Fibroblast of the aortic adventitia (primary cell): ENCODE measurements around the gene PSMD5.

DNA sequence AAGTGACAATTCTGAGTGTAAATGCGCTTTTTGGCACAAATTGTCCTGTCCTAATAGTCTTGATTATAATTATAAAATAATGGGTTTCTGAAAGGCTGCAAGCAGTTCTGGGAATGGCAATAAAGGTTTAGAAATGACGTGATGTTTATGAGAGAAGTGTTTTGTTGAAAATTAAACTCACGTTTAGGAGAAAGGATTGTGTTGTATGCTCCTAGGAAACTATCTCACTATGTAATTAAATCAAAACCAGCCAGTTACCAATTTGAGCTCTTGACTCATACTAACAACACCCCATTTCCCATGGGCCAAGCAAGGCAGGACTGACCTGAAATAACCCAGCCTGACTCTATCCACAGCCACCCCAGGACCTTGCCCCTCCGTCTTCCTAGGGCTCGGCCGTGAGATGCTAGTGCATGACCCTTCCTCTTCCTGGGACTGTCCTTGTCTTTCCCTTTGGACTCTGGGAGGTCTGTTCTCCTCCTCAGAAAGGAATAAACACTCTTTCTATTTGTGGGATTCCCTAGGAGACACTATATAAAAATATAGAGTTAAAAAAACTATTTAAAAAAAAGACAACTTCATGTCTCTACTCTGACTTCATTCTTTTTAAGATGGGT lies 16.3 kb downstream of the TLR4 start:
- CAGE, long polyA plus RNA, result no peak

GRCh38 chr9:118643104-118643694 lies 726.0 kb downstream of the BRINP1 start:
- CAGE, long polyA plus RNA, result no peak

- CAGE, long polyA plus RNA, result no peak
Observed at GRCh38 chr9:119168917-119170019, 200.0 kb downstream of the BRINP1 start.

GRCh38 chr9:120464947-120465467 lies 115.0 kb downstream of the CDK5RAP2 start:
- CAGE, long polyA plus RNA, result no peak

GRCh38 chr9:120524854-120525197 lies 55.1 kb downstream of the CDK5RAP2 start:
- CAGE, long polyA plus RNA, result no peak

DNA sequence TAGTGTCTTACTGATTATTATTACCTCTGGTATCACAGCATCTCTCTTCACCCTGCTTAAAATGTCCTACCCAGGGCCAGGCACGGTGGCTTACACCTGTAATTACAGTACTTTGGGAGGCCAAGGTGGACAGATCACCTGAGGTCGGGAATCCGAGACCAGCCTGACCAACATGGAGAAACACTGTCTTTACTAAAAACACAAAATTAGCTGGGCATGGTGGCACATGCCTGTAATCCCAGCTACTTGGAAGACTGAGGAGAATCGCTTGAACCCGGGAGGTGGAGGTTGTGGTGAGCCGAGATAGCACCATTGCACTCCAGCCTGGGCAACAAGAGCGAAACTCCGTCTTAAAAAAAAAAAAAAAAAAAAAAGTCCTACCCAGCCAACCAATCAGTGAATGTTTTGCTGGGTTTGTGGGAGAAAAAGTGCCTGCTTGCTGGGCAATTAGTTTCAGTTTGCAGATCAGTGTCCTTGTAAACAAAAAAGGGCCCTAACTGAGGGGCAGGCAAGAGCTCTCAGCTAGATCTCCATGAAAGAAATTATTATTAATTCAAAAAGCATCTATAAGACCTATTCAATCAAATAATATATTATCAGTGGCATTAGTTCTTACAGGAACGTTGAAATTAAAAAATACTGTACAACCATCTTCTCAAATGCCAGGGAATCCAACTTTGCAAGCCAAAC lies 4.1 kb downstream of the MEGF9 start:
- CAGE, long polyA plus RNA, result no peak

- CAGE, long polyA plus RNA, result no peak
Observed at GRCh38 chr9:120723528-120723939, 9.3 kb upstream of the MEGF9 start.

DNA sequence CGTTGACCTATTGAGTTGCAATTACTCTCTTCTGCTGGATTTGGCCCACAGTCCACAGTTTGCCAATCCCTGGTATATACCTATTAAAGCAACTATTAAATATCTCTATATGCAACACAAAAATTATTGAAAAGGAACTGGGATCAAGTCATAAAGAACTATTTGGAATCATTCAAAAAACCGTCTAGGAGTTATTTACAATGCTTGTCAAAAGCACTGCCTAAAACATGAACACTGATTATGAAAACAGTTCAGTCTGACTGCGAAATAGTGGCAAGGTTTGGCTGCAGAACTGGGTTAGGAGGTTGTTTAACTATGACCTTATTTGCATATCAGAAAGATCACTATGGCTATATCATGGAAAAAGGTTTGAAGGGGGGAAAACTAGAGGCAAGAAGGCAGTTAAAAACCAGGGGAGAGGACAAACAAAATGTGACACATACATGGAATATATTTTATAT lies 12.0 kb downstream of the FBXW2 start:
- CAGE, long polyA plus RNA, result no peak

GRCh38 chr9:120842616-120843575 lies at the start of gene PSMD5:
Gene PSMD5, minus strand, starts transcription at chr9:120842922.
- CAGE, long polyA plus RNA, result no peak

DNA sequence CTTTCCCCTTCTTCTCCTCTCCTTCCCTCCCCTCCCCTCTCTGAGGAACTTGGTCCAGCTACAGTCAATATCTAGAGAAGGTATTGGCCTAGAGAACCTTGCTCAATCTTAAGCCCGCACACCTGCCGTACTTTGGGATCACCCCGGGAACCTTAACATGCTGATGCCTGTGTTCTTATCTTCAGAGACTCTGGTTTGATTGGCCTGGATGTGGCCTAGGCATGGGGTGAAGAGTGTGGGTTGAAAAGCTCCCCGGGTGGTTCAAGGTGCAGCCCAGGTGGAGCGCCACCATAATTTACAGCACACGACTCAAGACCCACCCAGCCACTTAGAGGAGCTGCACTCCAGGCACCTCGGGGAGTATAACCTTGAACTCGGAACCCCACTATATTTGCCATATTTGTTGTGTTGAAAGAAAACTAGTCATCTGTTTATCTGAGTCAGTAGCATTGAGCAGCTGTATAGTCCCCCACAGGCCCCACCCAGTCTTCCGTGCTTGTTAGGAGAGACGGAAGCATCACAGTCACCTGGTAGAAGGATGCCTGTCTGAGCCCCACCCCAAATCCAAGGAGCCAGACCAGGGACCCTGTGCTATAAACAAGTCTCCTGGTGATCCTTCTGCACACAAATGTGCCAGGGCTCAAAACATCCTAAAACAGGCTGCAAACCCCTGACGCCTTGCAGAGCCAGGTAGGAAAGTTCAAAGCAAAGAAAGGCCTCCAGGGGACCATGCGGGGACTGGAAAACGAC lies 14.5 kb upstream of the PHF19 start:
- CAGE, long polyA plus RNA, result no peak

DNA sequence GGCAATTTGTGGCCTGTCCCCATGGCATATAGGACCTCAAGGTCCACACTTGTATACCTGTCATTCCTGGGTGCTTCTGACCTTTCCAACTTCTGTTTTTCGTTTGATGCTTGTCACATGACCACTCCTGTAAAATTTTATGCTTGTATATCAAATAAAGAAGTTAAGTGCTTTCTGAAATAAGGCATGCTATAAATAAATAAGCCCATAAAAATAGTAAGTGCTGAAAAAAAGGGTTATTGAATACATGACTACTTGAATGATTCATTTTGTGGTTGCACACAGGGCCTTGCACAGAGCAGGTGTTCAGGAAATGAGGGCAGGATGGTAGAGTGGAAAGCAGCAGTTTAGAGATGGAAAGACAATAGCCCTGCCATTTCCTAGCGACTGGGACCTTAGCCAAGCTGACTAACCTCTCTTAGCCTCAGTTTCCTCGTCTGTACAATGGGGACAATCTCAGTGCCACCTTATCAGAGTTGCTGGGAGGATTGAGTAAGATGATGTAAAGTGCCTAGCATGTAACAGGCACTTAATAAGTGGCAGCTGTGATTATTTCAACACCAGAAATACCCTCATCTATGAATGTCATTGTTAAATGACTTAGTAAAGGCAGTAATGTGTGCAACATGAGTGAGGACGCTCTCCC lies 15.7 kb upstream of the PHF19 start:
- CAGE, long polyA plus RNA, result no peak

DNA sequence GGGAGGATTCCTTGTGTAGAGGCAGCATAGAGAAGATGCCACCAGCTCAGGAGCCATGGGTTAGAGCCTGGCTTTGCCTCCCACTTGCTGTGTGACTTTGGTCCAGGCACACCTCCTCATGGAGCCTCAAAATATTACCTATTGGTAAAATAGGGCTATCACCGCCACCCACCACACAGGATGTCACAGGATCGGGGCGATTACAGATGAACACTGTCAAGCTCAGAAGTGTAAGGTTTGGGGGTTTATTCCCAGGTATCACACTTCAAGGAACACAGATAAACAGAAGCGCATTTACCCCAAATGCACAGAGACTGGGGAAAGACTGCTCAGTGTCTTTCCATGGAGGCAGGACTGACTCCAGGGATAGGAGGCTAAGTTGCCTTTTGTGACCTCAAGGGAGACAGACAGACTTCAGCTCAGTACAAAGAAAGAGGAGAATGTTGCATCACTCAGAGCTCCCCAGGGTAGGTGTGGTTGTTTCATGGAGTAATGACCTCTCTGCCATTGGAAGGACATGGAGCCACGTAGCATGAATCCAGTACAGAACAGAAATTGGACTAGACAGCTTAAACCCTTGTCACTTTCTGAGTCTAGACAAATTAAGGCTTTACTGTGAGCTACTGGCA lies 6.6 kb downstream of the TRAF1 start:
- CAGE, long polyA plus RNA, result no peak

DNA sequence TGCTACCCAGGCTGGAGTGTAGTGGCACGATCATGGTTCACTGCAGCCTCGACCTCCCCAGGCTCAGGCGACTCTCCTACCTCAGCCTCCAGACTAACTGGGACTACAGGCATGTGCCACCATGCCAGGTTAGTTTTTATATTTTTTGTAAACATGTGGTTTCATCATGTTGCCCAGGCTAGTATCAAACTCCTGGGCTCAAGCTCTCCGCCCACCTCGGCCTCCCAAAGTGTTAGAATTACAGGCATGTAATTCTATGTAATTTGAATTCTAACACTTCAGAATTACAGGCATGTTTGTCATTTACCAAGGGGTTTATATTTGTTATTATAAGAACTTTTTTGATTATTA lies 3.7 kb downstream of the TRAF1 start:
- CAGE, long polyA plus RNA, result no peak

DNA sequence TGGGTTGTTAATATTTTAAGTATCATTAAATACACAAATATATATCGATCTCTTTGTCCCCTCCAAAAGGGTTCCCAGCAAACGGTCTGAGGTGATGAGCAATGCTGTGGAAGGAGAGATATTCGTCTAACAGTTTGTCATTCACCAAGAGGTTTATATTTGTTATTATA lies 1.3 kb downstream of the TRAF1 start:
- CAGE, long polyA plus RNA, result no peak

GRCh38 chr9:121113228-121113915 lies 38.6 kb downstream of the CNTRL start:
- CAGE, long polyA plus RNA, result no peak

GRCh38 chr9:121199849-121200261 lies 1.8 kb downstream of the RAB14 start:
- CAGE, long polyA plus RNA, result no peak

- CAGE, long polyA plus RNA, result no peak
Observed at GRCh38 chr9:121284253-121284928, 16.4 kb downstream of the GSN start.

DNA sequence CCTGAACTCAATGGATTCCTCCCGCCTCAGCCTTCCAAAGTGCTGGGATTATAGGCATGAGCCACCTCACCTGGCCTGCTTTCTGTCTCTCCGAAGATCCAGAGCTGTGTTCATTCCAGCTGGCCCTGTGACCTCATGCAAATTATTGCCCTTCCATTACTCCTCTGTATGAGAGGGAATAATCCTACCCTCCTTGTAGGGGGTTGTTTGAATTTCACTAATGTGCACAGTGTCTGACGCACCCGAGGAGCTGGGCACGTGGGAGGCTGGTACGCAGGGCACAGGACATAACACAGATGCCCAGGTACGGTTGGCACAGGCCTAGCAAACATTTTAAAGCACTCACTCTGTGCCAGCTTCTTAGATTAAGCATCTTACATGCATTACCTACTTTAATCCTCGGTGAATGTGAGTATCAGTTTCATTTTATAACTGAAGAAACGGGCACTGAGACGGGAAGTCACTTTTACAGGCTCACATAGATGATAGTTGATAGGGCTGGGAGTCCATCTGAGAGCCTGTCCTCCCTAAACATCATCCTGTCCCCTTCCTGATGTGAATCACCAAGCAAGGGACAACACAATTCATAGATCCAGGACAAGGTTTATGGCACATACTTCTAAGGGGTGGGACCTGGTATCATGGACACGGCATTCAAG lies 20.3 kb downstream of the GSN start:
- CAGE, long polyA plus RNA, result no peak

- CAGE, long polyA plus RNA, result no peak
Observed at GRCh38 chr9:121301879-121302464, 34.0 kb downstream of the GSN start.

DNA sequence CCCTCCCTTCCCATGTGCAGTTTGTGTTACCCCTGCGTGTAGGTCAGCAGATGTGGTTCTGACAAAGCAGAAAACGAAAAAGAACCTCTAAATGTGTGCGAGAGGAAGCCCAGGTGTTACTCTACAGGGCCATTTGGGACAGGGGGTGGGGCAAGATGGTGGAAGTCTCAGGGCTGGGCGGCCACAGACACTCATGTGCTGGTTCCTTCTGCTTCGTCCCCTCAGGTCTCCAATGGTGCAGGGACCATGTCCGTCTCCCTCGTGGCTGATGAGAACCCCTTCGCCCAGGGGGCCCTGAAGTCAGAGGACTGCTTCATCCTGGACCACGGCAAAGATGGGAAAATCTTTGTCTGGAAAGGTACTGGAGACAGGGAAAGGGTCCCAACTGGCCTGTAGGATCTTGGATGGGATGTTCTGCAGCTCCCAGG lies 48.9 kb downstream of the GSN start:
- CAGE, long polyA plus RNA, result no peak